ENCODE measurements around the gene ENSG00000188897.

- RRBS = no CpG with 5 or more reads among the region's 3 CpGs
Observed at GRCh38 chr16:11238441-11238665, 17.7 kb downstream of the SOCS1 start.

DNA sequence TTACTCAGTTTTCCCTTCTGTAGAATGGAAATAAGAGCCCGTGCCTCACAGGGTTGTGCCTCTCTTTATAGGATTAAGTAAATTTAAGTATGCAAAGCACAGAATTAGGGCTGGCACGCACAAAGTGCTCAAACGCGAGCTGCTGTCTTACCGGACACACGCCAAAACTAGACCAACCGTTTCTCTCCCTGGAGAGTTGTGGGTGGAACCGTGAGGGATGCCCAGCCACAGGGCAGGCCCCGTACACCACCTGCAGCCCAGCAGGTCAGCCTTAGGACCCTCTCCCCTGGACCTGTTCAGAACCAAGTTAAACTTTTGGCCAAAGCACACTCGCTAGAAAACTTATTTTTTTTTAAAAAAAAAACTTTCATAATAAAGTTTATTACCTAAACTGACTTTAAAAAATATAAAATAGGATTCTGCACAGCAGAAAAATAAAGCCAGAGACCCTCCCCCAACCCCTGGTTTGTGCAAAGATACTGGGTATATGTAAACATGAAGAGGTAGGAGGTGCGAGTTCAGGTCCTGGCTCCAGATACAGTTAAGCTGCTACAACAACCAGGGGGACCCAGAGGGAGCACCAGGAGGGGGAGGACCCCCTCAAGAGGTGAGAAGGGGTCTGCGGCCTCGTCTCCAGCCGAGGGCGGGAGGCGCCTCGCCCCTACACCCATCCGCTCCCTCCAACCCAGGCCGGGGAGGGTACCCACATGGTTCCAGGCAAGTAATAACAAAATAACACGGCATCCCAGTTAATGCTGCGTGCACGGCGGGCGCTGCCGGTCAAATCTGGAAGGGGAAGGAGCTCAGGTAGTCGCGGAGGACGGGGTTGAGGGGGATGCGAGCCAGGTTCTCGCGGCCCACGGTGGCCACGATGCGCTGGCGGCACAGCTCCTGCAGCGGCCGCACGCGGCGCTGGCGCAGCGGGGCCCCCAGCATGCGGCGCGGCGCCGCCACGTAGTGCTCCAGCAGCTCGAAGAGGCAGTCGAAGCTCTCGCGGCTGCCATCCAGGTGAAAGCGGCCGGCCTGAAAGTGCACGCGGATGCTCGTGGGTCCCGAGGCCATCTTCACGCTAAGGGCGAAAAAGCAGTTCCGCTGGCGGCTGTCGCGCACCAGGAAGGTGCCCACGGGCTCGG, 1.6 kb downstream of the SOCS1 start:
- RRBS = 42% methylated on average over 6 of the region's 66 CpGs

- RRBS = no CpG with 5 or more reads among the region's 10 CpGs
Observed at GRCh38 chr16:11329015-11329681, 16.1 kb upstream of the RMI2 start.

DNA sequence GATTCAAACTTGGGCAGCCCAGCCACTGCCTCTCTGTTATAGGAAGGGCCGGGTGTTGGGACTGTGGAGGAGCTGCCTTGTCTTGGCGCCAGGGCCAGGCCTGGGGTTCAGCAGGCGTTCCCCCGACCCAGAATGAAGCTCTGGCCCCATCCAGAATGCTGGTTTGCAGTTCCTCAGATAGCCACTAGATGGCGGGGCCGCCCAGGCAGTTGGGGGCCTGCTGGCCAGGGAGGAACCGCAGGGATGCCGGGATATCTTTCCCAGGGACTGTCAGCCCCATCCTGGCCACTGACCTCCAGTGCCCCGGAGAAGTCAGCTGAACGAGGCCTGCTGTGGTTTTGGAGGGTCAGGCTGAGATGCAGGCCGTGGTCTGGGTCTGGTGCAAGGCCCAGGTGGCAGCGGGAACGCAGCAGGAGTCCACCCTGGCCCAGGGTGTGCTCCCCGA, 51.0 kb downstream of the RMI2 start:
- RRBS = 7% methylated on average over 2 of the region's 14 CpGs

GRCh38 chr16:11497131-11497943, 29.7 kb downstream of the ENSG00000188897 start:
- RRBS = 25% methylated on average over 1 of the region's 17 CpGs

DNA sequence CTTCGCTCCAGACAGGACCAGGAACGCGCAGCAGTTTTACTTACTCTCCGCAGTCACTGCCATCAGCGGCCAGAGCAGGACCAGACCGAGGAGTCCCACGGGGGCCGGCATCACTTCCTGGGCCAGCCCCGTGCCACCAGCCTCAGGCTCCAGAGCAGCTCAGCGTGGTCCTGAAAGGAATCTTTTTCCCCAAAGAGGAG, at the start of gene ENSG00000188897:
Gene ENSG00000188897 (minus strand): TSS at position 183 of the 200 bp plus-strand sequence.
- RRBS = no CpG with 5 or more reads among the region's 10 CpGs

GRCh38 chr16:11534235-11534649, 7.2 kb upstream of the ENSG00000188897 start:
- RRBS = no CpG with 5 or more reads among the region's 2 CpGs

DNA sequence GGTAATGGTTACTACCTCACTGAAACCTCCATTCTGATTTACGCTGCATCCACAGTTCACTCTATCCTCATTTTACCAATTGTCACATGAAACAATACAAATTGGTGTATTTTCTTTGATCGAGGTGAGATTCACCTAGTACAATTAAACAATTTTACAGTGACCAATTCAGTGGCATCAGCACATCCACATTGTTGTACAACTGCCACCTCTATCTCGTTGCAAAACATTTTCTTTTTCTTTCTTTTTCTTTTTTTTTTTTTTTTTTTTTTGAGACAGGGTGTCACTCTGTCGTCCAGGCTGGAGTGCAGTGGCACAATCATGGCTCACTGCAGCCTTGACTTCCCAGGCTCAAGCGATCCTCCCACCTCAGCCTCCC, 13.4 kb upstream of the ENSG00000188897 start:
- RRBS = no CpG with 5 or more reads among the region's 5 CpGs

DNA sequence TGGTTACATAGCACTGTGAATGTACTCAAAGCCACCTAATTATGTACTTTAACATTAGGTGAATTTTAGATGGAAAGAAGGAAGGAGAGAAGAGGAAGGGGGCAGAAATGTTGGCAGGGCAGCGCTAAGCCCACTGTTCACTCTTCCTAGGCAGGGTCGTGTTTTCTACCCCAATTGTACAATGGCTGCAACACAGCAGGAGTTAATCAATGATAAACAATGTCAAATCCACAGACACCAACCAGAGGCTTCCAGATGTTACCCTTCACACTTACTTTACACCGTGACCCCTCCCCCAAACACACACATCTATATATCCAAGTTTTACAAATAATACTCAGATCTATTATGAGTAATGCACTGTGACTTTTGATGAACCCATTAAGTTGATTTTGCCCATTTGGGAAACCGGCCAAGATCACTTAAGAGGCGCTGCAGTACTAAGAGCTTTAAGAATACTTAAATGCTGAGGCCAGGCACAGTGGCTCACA, 18.3 kb upstream of the ENSG00000188897 start:
- RRBS = no CpG with 5 or more reads among the region's 5 CpGs

- RRBS = no CpG with 5 or more reads among the region's 8 CpGs
Observed at GRCh38 chr16:11548220-11549051, 21.4 kb upstream of the ENSG00000188897 start.

DNA sequence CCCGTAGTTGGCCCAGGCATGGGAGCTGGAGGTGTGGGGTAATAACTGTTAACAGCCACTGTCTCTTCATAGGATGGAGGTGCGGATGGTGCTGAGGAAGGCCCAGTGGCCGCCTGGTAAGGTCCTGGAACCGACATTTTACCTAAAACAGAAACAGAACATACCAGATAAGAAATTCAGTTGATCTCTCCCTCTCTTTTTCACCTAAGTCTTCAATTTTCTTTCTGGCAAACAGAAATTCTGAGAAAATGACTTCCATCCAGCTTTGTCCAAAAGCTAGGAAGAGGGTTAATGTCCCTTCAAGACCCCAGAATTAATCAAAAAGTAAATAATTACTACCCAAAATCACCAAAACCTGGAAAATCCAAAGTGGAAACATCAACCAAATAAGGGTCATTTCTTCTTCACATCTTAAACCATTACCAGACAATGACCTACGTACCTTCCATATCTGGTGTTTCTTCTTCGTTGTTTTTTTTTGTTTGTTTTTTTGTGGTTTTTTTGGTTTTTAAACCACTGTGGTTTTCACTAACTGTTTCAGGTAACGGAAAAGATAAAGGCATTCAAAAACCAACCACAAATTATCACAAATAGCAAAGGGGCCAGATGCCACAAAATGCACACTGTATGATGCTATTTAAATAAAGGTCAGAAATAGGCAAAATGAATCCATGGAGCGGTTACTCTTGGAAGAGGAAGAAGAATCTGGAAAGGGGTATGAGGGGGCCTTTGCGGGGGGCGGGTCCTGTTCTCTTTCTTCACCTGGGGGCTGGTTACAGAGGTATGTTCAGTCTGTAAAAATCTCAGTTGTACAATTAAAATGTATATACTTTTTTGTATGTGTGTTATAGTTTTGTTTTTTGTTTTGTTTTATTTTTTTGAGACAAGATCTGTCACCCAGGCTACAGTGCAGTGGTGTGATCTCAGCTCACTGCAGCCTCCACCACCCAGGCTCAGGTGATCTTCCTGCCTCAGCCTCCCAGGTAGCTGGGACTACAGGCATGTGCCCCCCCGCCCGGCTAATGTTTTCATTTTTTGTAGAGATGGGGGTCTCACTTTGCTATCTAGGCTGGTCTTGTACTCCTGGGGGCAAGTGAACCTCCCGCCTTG, 29.8 kb downstream of the LITAF start:
- RRBS = no CpG with 5 or more reads among the region's 13 CpGs

DNA sequence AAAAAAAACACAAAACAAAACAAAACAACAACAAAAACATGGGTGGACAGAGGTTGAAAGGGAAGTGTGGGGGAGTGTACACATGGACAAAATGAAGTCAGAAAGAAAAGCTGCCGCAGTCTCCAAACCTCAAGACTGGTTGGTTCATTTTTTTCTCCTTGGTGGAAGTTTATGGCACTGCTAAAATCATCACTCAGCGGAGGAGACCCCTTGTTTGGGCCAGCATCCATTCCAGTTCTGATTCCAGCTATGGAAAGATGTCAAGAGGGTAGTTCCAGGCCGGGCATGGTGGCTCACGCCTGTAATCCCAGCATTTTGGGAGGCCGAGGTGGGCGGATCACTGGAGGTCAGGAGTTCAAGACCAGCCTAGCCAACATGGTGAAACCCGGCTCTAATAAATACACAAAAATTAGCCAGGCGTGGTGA, 19.3 kb downstream of the LITAF start:
- RRBS = no CpG with 5 or more reads among the region's 8 CpGs

DNA sequence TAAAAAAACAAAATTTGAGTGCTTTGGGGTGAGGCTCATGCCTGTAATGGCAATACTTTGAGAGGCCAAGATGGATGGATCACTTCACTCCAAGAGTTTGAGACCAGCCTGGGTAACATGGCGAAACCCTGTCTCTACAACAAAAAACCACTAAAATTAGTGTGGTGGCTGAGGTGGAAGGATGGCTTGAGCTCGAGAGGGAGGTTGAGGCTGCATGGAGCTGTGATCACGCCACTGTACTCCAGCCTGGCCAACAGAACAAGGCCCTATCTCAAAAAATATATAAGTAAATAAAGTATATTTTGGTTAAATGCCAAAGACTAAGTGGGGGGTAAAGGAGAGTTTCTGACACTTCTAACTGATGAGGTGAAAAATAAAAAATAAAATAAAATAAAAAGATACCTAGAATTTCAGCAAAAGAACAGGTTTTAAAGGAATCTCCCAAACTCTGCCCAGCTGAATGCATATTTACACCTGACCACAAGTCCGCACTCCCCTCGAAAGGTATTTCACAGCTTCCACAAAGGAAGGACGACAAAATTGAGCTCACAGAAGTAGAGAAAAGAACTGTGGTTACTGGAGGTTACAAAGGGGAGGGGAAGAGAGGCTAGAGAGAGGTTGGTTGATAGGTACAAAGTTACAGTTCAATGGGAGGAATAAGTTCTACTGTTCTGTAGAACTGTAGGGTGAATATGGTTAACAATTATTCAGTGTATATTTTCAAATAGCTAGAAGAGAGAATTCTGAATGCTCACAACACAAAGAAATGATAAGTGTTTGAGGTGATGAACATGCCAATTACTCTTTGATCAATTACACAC, 5.2 kb downstream of the LITAF start:
- RRBS = no CpG with 5 or more reads among the region's 6 CpGs

DNA sequence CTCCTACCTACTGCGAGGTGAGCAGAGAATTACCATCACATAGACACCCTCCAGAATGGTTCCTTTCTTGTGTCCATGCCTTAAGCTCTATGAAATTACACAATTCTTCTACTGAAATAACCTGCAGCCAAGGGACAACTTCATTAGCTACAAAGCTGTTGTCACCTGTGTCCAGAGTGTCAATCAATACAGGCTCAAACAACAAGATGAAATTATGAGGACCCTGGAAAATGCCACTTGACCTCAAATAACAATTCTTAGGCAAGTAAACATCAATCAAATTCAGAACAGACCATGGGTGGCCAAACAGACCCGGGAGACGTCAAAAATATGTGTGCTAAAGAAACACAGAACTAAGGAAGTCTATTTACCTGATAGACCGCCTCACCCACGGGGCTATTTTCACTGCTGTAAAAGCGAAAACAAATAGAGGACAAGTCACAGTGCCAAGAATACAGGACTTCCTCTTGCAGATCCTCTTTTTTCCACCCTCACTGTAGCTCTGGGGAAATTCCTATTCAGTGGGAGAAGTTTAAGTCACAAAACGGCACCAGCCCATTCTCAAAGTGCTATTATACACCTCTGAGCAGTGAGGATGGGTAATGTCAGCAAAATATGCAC, 2.8 kb downstream of the LITAF start:
- RRBS = no CpG with 5 or more reads among the region's 7 CpGs

DNA sequence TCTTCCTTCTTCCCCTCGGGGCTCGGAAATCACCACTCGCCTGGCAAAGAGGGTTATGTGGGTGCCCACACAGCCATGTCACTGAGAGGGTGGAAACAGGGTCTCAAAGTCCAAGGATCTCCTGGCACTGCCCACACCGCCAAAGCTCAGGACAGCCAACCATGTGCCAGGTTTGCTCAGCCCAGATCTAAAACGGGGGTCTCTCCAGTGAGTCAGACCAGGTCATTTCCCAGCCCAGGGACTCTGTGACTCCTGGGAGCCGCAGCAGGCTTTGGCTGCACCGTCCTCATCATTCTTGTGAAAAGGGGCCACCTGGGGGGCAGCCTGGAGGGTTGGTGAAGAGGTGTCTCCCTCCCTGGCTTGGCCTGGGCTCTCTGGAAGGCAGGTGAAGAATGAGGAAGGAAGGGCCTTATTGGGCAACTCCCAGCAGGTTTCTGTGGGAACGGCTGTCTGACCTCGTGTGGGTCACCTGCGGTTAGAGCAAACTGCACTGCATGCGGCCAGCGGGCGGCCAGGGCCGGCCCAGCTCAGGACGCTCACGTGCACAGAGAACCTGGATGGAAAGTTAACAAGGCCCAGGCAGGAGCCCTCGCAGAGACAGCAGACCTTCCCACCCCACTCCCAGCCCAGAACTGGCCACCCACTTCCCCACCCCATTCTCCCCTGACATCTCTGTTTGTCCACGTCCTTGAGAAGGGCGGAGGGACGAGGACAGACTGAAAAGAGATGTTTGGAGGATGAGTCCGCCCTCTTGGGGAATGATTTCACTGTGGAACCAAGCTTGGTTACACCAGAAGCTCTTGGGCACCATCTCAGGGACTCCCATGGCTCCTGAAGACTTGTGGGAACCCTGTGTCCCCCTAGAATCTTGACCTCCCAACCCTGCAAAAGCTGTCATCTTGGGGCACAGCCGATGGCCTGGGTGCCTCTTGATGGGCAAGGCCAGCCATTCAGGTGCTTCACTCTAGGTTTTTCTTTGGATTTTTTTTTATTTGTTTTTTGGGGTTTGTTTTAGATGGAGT, 25.6 kb upstream of the LITAF start:
- RRBS = no CpG with 5 or more reads among the region's 22 CpGs

- RRBS = 100% methylated on average over 1 of the region's 19 CpGs
Observed at GRCh38 chr16:11627836-11628673, 40.2 kb upstream of the SNN start.

DNA sequence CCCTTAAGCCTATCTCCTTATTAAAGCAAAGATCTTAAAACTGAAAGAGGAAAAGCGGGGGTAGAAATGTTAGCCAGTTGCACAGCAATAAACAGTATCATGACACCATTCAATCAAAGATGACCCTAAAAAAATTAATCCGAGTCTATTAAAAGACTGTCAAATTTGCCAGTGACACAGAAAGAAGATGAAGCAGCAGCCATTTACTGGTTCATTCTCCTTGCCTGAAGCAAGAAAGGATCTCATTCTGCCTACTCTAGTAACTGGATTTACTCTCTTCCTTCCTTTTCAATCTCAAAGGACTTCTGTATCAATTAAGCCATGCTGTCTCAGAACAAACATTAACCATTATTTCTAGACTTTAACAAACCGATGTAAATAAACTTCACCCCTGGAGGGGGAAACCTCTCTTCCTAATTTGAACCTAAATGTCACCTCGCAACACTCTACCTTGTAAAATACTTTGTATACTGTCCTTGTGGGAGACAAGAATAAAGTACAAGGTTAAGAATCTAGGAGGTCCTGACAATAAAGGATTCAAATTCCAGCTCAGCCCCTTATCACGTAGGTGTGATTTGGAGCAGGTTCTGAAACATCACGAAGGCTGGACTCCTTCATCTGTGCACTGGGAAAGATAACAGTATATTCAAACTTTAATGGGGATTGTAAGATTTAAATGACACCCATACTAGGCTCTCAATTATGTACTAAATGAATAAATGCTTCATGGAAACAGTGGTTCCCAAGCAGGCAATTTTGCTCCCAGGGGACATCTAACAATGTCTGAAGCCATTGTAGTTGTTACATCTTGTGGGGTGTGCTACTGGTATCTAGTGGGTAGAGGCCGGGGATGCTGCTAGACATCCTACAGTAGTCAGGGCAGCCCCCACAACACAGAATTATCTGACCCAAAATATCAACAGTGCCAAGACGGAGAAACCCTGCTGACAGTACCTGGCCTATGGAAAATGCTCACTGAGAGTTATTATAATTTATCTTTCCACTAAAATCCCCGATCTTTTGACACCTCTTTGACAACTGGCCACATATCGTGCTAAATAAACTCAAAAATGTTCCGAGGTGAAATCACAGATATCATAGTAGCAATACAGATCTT, 2.1 kb downstream of the TXNDC11 start:
- RRBS = no CpG with 5 or more reads among the region's 11 CpGs

DNA sequence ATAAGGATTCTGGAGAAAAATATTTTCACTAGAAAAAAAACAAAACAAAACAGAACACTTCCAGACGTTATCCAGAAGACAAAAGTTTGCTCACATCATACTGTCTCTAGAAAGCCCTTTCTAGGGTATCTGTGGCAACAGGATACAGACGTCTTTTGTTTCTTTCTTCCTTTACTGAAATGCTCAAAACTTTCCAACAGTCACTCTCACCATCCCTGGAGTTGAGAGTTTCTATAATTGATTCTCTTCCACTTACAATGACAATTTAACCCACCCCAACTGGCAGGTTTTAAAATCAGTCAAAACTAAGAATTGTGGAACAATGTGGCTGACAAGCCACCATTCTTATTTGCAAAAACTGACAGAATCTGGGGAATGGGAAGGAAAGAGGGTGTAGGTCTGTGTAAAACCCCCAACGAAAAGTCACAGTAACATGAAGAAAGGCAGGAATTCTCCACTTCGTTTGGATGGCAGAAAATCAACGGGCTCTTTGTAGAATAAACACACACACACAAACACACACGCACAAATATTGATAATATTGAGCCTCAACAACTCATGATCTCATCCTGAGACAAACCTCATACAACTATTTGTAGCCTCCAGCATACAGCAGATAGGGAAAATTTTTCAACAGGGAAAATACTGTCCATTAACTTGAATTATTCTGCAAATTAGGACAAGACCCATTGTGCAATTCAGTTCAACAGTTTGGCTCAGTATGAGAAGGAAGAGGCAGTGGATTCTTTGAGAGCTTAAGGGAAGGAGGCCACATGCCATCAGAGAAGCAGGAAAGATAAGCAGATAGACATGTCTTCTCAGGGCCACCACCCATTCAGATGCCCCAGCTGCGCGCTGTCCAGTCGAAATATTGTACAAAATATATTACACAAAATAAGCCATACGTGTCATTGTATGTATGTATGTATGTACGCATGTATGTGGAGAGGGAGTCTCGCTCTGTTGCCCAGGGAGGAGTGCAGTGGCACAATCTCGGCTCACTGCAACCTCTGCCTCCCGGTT, 2.2 kb downstream of the ZC3H7A start:
- RRBS = no CpG with 5 or more reads among the region's 14 CpGs

- RRBS = no CpG with 5 or more reads among the region's 16 CpGs
Observed at GRCh38 chr16:11795850-11796344, 1.2 kb downstream of the ZC3H7A start.

- RRBS = no CpG with 5 or more reads among the region's 16 CpGs
Observed at GRCh38 chr16:12038486-12039087, 62.1 kb downstream of the SNX29 start.